GM12891 (cell line): ENCODE measurements around the genes TCL1B and SETD3.

DNA sequence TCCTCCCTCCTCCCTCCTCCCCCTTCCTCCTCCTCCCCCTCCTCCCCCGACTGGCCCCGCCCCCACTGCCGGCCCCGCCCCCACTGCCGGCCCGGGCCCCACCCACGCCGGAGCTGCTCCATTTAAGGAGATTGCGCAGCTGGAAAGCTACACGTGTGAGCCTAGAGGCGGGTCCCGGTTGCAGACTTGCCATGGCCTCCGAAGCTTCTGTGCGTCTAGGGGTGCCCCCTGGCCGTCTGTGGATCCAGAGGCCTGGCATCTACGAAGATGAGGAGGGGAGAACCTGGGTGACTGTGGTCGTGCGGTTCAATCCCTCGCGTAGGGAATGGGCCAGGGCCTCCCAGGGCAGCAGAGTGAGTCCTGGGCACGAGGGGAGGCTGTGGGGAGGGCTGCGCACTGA is at the start of gene TCL1B:
Gene TCL1B, plus strand, starts transcription at position 150 of the 400 bp plus-strand sequence.
- RRBS = 97% methylated on average over 5 of the region's 22 CpGs

DNA sequence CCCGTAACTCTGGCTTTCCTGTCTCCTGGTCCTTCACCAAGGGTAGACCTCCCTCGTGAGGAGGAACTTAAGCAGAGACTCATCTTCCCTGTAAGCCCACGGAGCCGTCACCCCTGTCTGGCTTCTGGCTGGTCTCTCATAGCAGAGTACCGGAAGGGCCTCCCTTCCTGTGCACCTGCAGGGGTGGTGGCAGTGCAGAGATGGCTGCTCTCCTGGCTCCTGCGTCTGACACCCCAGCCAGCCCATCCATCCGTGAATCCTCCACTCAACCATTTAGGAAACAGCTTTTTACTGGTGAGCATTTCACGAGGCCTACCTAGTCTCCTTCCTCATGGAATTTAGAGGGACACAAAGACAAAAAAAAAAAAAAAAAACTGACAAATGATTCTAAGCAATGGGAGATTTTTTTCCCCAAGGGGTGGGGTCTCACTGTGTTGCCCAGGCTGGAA is 149.5 kb upstream of the C14orf132 start:
- RRBS = no CpG with 5 or more reads among the region's 8 CpGs

- RRBS = no CpG with 5 or more reads among the region's 4 CpGs
Observed at GRCh38 chr14:95948419-95949109, 90.6 kb upstream of the C14orf132 start.

DNA sequence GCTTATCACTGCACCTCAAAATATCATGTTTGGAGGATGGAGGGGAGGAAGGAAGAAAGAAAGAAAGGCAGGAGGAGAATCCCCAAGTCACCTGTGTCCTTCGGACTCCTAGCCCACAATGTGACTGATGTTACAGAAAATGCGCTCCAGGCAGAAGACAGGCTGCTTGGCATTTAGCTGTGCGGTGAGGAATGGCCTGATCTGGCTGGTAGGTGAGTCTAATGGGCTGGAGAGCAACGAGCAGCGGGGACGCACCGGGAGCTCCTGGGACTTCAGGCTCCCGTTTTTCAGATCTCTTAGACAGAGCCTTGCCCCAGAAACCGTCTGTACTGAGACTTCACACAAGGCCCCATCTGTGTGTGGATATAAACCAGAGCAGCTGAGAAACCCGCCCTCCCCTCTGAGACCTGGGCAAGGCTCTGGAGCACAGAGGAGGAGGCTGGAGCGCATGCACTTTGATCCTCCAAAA is 66.4 kb downstream of the C14orf132 start:
- RRBS = no CpG with 5 or more reads among the region's 11 CpGs

DNA sequence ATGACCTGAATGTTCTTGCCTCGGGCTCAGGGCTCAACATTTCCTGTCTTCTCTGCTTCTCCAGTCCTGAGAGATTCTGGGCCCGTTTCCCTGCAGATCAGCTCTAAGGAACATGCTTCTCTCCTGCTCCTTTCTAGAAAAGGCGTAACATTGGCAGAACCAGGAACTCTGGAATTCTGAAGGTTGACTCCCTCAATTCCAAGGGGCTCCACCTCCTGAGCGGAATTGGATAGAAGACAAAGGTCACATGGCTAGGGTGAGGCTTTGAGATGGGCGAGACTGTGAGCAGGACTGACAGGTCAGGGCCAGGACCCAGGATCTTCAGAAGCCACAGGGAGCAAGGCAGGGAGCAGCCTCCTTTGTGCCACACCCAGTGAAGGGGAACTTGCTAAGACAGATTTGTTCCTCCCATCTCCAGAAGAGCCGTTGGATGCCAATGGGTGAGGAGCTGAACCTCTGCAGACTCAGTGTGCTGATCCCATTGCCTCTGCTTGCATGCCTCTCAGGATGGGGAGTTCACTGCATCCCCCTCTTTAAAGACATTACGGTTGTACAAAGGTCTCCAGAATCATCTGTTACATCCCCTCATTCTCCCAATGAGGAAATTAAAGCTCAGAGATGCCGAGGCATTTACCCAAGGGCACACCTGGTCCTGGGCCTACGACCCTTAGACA is 20.1 kb downstream of the BDKRB2 start:
- RRBS = no CpG with 5 or more reads among the region's 9 CpGs

- RRBS = no CpG with 5 or more reads among the region's 4 CpGs
Observed at GRCh38 chr14:96256481-96256957, 509 bp downstream of the BDKRB1 start.

GRCh38 chr14:97602729-97603129 is 805.5 kb downstream of the VRK1 start:
- RRBS = no CpG with 5 or more reads among the region's 9 CpGs

- RRBS = no CpG with 5 or more reads among the region's 8 CpGs
Observed at GRCh38 chr14:97771460-97772207, 974.5 kb downstream of the VRK1 start.

- RRBS = no CpG with 5 or more reads among the region's 4 CpGs
Observed at GRCh38 chr14:97994268-97994801, 1197.2 kb downstream of the VRK1 start.

DNA sequence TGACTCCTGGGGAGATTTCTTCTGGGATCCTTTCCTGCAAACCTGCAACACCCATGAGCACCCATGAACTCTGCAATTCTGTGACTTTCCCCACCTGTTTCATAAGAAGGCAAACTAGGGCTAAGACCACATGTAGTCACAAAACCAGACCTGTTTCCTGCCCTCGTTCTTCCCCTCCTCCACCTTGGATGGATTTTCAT is 1084.7 kb downstream of the BCL11B start:
- RRBS = no CpG with 5 or more reads among the region's 1 CpG

DNA sequence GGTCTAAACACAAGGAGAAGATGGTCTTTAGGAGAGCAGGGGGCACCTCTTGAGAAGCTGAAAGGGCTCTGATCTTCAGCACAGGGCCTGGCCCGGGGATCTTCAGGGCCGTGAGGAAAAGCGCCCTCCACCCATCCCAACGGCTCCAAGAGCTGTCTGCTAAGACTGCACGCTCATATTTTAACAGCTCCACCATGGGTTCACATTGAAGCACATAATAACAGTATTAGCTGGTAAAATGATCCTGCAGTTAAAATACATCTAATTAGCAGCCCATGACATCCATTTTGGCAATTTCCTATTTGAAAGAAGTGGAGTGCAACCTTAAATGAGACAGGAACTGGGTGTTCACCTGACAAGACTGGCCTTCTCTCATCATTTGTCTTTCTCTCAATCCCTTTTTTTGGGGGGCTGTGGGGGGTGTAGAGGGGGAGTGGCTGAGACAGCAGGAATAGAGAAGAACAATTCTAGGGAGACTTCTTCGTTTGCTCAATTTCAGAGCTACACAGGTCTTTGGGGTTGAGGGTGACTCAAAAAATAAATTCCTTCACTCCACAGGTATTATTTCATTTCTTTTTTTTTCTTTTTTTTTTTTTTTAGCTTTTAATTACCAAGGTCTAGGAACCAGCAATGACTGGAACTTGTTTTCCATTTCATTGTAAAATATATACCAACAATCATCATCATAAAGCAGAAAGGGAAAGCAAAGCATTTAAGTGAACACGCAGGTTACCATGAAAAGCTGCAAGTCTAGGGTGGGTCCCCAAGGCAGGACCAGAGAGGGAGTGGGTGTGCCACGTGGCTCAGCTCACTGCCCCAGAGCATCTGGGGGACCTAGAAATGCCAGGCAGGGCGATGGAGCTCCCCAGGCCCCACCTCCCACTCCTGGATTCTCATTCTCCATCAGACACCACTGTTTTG is 35.1 kb downstream of the BCL11B start:
- RRBS = no CpG with 5 or more reads among the region's 9 CpGs

GRCh38 chr14:99240995-99241693 is 30.9 kb downstream of the BCL11B start:
- RRBS = no CpG with 5 or more reads among the region's 16 CpGs

- RRBS = 6% methylated on average over 3 of the region's 34 CpGs
Observed at GRCh38 chr14:99245087-99245759, 26.8 kb downstream of the BCL11B start.

DNA sequence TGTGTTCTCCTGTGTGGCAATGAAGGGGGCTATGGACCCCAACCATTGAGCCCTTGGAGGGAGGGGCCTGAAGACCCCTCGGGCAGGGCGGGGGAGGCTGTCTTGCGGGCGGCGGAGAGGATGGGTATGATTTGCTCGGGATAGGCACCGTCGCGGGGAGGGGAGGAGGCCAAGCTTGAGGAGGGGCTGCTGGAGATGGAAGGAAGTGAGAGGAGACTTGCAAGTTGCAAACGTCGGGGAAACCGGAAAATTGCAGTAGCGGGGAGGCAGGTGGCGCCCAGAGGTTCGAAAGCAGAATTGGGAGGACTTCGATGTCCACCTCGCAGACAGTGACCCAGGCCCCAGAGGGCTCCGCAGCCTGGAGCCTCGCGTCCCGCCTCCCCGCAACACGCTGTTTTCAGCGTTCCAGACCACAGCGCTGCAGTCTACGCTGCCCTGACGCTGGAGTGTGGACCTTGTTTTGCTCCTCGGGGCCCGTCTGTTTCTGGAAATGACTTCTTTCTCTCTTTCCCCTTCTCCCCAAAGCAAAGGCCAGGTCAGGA is 25.3 kb downstream of the BCL11B start:
- RRBS = no CpG with 5 or more reads among the region's 29 CpGs

DNA sequence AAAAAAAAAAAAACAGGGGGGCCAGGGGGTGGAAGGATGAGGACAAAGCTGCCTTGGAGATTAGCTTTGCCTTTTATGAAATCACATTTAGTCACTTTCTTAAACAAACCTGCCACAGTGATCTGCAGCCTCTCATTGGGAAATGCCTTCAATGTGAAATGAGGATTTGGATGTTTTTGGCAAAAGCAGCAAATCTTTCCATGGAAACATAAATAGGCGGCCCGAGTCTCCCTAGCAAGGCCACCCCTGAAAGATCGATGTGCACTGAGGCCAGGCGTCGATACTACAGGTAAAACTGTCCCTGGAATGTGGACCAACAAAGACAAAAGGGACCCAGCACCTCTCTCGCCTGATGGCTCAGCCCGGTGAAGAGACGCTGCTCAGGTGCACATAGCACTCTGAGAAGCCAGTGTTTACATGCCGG is 16.6 kb downstream of the BCL11B start:
- RRBS = no CpG with 5 or more reads among the region's 9 CpGs

DNA sequence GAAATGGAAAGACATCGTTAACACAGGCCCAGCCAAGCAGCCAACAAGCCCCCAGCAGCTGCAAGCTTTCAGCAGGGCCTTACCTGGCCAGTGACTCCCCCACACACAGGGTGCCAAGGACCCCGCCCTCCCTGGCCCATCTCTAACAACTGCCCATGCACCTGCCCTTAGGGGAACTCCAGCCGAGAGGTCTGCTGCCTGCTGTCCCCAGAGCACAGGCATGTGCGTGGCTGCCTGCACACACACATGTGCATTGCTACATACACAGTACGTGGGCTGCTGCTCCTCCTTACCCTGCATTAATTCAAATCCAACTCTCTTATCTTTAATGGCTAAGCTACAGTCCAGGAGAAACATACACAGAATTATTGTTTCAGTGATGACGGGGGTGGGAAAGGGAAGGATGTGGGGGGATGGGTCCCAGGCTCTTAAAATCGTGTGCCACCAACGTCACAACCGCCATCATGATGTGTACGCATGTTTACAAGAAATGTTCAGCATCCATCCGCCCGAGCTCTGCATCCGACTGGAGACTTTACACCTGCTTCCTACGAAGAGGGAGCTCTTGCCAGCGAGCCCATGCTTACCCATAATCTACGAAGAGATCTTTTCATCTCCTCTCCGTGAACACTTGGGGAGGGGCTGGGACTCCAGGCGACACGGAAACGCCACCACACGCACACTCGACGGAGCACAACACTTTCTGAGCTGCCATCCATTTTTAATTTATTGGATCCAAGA is 9.7 kb downstream of the BCL11B start:
- RRBS = no CpG with 5 or more reads among the region's 23 CpGs

- RRBS = 2% methylated on average over 25 of the region's 74 CpGs
Observed at GRCh38 chr14:99479609-99480494, 807 bp downstream of the SETD3 start.

- RRBS = under 1% methylated on average over 44 of the region's 121 CpGs
Observed at GRCh38 chr14:99480591-99481572, at the start of gene SETD3. SETD3 (minus strand) TSS chr14:99480859.

DNA sequence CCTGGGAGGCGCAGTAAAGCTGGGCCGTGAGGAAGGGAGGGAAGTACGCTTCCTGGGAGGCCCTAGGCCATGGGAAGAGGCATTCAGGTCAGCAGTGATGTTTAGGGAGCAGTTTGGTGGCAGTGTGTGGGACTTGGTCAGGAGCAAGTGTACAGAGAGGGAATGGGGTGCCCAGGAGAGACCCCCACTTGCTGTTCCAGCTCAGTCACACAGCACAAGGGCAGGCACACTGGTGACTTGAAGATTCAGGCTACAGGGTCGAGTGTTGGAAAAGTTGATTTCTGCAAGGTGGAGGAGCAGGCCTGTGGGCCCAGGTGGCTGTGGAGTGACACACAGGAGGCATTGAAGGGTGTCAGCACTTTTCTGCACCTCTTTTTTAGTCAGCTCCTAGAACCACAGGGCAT is 27.3 kb downstream of the CCNK start:
- RRBS = no CpG with 5 or more reads among the region's 4 CpGs

GRCh38 chr14:99513471-99514250 is 32.5 kb downstream of the CCNK start:
- RRBS = no CpG with 5 or more reads among the region's 20 CpGs